SK-N-SH (cell line): ENCODE measurements around a stretch of chr13.

DNA sequence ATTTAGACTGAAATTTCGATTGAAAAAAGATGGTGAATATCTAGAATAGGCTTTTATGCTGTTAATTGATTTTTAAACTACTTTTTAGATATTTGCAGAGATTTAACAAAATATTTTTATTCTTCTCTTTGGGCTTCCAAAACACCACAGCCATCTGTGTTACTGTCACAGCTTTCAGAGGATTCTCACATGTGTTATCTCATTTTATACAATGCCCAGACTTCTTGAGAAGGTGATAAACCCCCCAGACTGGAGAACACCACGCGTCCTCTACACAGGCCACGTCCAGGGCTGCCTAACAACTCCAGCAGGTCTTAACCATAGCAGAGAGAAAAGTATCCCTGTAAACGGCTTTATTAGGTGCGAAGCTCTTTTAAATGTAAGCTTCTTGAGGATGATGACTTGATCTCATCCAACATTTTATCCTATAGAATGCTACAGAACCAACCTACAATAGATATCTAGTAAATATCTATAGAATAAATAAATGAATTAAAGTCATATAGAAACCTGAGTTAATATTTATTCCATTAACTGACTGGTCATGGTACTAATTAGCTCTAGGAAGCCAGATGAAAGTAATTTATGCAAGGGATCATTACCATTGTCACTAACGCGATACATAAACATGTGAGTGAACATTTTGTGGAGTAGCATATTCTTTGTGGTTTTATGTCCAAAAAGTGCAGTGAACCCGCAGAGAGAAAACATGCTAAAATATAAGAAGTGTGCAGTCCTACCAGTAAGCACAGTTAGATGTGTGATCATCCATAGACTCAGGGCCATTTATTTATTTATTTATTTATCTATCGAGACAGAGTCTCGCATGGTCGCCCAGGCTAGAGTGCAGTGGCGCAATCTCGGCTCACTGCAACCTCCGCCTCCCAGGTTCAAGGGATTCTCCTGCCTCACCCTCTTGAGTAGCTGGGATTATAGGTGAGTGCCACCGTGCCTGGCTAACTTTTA lies 1.8 kb downstream of the GPR183 start:
- RRBS: no CpG with 5 or more reads among the region's 16 CpGs
CAGE:
- cytosol, long polyA plus RNA: no peak
- long polyA plus RNA: no peak
- nucleus, long polyA plus RNA: no peak

GRCh38 chr13:99307666-99308548 lies 708 bp upstream of the GPR183 start:
- RRBS: no CpG with 5 or more reads among the region's 7 CpGs
CAGE:
- cytosol, long polyA plus RNA: no peak
- long polyA plus RNA: no peak
- nucleus, long polyA plus RNA: no peak

GRCh38 chr13:99322194-99323286 lies 15.3 kb upstream of the GPR183 start:
- RRBS: no CpG with 5 or more reads among the region's 11 CpGs
CAGE:
- cytosol, long polyA plus RNA: no peak
- long polyA plus RNA: no peak
- nucleus, long polyA plus RNA: no peak

GRCh38 chr13:99340044-99340644 lies 32.9 kb upstream of the GPR183 start:
- RRBS: no CpG with 5 or more reads among the region's 9 CpGs
CAGE:
- cytosol, long polyA plus RNA: no peak
- long polyA plus RNA: no peak
- nucleus, long polyA plus RNA: no peak

- RRBS: no CpG with 5 or more reads among the region's 6 CpGs
CAGE:
- cytosol, long polyA plus RNA: no peak
- long polyA plus RNA: no peak
- nucleus, long polyA plus RNA: no peak
These were observed 37.5 kb upstream of the GPR183 start for GRCh38 chr13:99344655-99345223.

DNA sequence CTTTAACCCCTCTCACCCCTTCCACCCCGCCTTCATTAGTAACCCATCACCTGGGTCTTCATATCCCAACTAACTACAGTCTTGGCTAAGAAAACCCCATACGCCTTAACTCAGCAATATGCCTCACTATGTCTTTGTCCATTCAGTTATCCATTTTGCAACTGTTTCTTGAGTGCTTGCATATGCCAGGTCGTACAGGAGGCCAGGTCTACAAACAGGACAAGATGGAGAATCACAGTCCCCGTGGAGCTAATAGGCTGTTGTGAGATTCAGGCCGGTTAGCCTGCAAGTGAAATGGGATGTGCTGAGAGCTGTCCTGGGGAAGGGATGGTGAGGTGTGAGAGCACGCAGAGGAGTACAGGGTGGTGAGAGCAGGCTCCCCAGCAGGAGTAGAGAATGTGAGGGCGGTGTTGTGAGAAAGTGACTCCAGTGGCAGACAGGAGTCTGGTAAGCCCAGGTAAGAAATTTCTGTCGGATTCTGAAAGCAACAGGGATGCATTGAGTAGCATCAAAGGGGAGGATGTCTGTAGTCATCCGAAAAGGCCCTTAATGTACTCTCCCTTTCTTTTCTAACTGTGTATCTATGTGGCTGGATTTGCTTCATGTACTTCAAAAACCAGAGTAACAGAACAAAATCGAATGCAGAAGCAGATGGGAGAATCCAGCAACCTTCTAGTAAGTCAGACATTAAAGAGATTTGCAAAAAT lies 50.7 kb upstream of the GPR183 start:
- RRBS: no CpG with 5 or more reads among the region's 10 CpGs
CAGE:
- cytosol, long polyA plus RNA: no peak
- long polyA plus RNA: no peak
- nucleus, long polyA plus RNA: no peak

- RRBS: no CpG with 5 or more reads among the region's 10 CpGs
CAGE:
- cytosol, long polyA plus RNA: no peak
- long polyA plus RNA: no peak
- nucleus, long polyA plus RNA: no peak
These were observed 75.8 kb upstream of the TM9SF2 start for GRCh38 chr13:99425462-99425956.

GRCh38 chr13:99506428-99507130 lies 5.3 kb downstream of the TM9SF2 start:
- RRBS: no CpG with 5 or more reads among the region's 3 CpGs
CAGE:
- cytosol, long polyA plus RNA: no peak
- long polyA plus RNA: no peak
- nucleus, long polyA plus RNA: no peak

DNA sequence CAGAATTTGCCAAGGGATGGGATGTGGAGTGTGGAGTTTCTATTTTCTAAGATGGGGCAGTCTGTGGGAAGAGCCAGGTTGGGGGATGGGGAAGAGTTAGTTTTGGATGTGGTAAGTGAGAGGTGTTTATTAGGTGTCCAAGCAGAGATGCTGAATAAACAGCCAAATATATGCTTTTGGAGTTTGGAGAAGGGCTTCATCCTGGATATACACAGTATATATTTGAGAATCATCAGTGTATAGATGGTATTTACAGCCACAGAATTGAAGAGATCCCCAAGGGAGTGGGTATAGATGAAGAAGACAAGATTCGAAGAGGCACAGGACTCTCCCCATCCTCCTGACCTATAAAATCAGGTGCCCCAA lies 23.1 kb downstream of the TM9SF2 start:
- RRBS: no CpG with 5 or more reads among the region's 1 CpG
CAGE:
- cytosol, long polyA plus RNA: no peak
- long polyA plus RNA: no peak
- nucleus, long polyA plus RNA: no peak

DNA sequence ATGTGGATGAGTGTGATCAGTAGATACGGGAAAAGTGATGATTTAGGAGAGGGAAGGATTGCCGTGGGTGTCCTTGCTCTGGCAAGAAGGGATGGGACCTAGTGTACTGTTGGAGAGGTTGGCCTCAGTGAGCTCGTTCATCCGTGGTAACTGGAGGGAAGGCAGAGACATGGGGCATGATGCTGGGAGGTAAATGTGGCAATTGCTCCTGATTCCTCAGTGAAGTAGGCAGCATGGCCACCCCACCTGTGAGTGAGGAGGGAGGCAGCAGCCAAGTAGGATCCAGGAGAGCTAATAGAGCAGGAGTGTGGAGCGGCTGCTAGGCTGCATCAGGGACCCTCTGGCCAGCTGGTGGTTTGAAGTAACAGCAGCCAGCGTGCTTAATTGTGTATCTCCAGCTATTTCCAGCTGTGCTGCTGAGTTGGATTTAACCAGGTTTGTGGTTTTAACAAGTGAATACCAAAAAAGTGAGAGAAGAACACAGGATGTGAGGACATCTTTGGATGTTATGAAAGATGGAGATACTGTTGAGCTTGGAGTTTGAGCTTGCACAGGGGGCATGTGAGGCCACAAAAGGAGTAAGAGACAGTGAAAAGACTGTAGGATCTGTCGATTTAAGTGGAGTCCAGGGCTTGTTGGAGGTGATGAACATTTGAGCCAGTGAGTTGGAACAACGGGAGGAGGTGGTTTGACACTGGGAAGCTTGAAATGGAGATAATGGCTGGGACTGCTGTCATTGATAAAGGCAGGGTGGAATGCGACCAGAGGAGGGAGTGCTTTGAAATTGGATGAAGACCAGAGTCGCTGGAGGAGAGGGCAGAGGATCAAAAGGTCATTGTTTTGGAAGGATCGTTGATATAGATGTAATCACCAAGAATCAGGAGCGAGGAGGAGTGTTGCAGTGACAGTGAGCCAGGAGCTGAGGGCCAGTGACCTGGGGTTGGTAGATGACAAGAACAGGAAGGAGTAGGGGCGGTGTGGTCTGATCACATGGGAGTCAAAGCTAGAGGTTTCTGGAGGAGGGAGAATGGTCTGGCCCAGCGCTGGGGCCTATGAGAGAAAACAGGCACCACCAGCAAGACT lies 25.0 kb downstream of the TM9SF2 start:
- RRBS: no CpG with 5 or more reads among the region's 14 CpGs
CAGE:
- cytosol, long polyA plus RNA: no peak
- long polyA plus RNA: no peak
- nucleus, long polyA plus RNA: no peak

DNA sequence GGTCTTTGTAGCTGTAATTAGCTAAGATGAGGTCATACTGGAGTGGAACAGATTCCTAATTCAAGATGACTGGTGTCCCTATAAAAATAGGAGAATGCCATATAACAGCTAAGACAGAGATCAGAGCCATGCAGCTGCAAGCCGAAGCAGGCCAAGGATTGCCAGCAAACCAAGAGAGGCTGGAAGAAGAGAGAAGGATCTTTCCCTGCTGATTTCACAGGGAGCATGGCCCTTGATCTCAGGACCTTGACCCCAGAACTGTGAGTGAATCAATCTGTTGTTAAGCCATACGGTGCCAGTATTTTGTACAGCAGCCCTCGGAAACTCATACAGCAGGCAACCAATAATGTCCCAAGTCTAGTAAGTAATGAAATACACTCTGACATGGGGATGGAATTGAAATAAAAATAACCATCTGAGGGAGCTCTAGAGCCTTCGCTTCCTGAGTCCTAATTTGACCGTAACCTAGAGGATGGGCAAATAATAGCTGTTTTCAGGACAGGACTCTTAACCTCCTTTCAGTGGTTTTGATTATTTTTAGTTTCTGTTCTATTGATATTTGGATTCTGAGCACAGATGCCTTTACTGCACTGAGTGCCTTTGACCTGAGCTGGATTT lies 28.0 kb upstream of the CLYBL start:
- RRBS: no CpG with 5 or more reads among the region's 5 CpGs
CAGE:
- cytosol, long polyA plus RNA: no peak
- long polyA plus RNA: no peak
- nucleus, long polyA plus RNA: no peak

GRCh38 chr13:99686538-99687629 lies 80.4 kb downstream of the CLYBL start:
- RRBS: no CpG with 5 or more reads among the region's 12 CpGs
CAGE:
- cytosol, long polyA plus RNA: no peak
- long polyA plus RNA: no peak
- nucleus, long polyA plus RNA: no peak

DNA sequence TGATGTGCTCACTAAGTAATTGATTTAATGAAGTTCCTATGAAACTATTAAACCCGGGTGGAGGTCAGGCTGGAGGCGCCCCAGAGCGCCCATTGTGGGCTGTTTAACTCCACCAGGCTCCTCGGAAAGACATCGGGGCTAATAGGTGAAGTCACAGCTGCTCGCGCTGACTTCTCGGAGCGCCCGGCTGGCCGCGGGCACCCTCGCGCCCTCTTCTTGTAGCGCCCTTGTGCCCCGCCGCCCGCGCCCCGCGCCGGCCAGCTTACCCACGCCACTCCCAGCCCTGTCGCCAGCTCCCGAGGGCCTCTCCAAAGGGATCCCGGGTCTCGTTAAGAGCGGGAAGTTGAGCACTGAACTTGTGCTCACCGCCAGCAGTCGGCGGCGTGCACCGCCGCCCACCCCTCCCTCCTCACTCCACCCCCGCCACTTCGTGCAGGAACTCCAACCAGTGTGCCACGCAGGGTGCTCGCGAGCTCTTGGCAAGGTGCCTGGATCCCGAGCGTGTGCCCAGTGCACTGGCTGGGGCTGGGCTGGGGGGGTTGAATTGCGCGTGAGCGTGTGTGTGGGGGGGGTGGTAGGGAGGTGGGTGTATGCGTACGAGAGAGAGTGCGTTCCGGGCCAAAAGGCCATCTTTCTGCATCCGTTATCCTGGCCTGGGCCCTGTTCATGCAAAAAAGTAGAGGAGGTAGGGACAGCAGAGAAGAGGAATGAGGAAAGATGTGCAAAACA lies 14.6 kb downstream of the ZIC5 start:
- RRBS: 4% methylated on average over 17 of the region's 49 CpGs
CAGE:
- cytosol, long polyA plus RNA: no peak
- long polyA plus RNA: no peak
- nucleus, long polyA plus RNA: no peak

GRCh38 chr13:99970978-99971667 lies 444 bp downstream of the ZIC5 start:
- RRBS: 3% methylated on average over 34 of the region's 65 CpGs
CAGE:
- cytosol, long polyA plus RNA: no peak
- long polyA plus RNA: no peak
- nucleus, long polyA plus RNA: no peak

DNA sequence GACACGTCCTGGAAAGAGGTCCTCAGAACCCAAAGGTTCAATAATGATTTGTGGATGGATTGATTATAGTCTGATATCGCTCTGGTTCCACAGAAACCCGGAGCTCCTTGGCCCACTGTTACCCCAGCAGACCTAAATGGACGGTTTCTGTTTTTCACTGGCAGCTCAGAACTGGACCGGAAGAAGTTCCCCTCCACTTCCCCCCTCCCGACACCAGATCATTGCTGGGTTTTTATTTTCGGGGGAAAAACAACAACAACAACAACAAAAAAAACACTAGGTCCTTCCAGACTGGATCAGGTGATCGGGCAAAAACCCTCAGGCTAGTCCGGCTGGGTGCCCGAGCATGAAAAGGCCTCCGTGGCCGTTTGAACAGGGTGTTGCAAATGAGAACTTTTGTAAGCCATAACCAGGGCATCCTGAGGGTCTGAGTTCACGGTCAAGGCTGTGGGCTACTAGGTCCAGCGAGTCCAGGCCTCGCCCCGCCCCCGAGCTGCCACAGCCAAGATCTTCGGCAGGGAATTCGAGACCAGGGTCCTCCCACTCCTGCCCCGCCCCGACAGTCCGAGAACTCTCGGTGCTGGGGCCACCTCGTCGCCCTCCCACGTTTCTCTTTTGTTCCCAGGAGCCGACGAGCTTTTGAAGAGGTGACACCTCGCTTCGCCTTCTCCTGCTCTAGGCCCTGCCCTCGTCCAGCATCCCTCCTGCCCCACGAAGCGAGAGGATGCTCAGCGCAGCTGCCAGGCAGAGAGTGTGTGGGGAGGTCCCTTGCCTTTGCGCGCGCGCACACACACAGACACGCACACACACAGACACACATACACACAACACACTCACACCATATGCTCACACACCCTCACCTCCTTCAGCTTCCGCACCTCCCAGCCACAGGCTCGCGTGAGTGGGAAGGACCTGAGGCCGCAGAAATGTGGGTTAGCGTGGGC lies 8.7 kb downstream of the ZIC2 start:
- RRBS: 12% methylated on average over 2 of the region's 44 CpGs
CAGE:
- cytosol, long polyA plus RNA: no peak
- long polyA plus RNA: no peak
- nucleus, long polyA plus RNA: no peak

GRCh38 chr13:100090059-100090591 lies 1.2 kb downstream of the PCCA start:
- RRBS: no CpG with 5 or more reads among the region's 9 CpGs
CAGE:
- cytosol, long polyA plus RNA: no peak
- long polyA plus RNA: no peak
- nucleus, long polyA plus RNA: no peak

DNA sequence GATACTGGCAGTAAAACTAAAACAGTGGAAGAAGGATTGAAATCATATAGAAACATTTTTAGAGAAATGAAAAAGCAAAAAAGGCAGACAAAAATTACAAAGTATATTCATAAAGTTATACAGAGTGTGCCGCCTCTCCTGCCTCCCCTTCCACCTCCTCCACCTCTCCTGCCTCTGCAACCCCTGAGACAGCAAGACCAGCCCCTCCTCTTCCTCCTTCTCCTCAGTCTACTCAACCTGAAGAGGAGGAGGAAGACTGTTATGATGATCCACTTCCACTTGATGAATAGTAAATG lies 237.5 kb downstream of the PCCA start:
- RRBS: no CpG with 5 or more reads among the region's 1 CpG
CAGE:
- cytosol, long polyA plus RNA: no peak
- long polyA plus RNA: no peak
- nucleus, long polyA plus RNA: no peak

GRCh38 chr13:100603964-100604735 lies 15.6 kb upstream of the GGACT start:
- RRBS: no CpG with 5 or more reads among the region's 6 CpGs
CAGE:
- cytosol, long polyA plus RNA: no peak
- long polyA plus RNA: no peak
- nucleus, long polyA plus RNA: no peak

DNA sequence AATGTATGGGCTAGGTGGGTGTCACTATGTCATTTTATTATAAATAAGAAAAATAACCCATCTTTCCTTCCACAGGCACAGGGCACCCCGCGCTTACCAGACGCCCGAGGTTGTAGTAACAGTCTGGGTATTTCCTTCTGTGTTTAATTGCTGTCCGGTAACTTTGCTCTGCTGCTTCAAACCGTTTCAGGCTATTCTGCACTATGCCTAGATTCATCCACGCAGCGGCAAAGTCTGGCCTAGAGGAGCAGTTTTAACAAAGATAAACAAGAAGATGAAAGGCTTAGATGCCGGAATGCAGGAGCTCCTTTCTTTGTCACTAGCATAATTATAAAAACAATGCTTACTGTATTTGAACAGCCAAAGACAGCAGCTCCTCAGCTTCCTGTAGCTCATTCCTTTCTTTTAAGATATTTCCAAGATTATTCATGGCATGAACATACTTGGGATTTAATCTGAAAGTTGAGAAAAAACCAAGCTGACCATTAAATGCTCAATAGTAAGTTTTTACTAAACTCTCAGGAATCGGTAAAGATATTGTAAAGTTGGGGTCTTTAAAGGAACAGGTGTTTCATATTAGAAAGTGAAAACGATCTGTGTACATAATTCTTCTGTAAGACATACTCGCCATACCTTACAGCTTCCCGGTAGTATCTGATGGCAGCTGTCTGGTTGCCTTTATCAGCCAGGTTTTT lies 37.0 kb upstream of the GGACT start:
- RRBS: no CpG with 5 or more reads among the region's 13 CpGs
CAGE:
- cytosol, long polyA plus RNA: no peak
- long polyA plus RNA: no peak
- nucleus, long polyA plus RNA: no peak

DNA sequence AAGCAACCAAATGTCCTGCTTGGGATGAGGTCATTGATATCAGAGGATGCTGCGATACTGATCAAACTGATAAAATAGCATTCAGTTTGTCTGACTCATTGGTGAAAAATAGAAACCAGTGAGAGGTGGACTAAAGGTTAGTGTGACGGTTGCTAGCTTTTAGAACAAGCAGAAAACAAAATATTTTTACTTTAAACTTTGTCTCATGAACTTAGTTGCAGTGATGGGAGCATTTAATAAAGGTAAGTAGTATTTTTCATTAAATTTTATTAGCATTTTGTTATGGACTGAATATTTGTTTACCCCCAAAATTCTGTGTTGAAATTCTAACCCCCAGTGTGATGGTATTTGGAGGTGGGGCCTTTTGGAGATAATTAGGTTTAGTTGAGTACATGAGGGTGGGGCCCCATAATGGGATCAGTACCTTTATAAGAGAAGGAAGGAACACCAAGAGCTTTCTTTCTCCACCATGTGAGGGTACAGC lies 37.3 kb downstream of the ITGBL1 start:
- RRBS: no CpG with 5 or more reads among the region's 2 CpGs
CAGE:
- cytosol, long polyA plus RNA: no peak
- long polyA plus RNA: no peak
- nucleus, long polyA plus RNA: no peak